Mesenchymal stem cell of adipose (primary cell): Measurements from ENCODE around the gene PRICKLE1.

- CAGE, long polyA plus RNA, result no peak
These were observed 3.1 kb downstream of the YAF2 start for GRCh38 chr12:42234986-42235351.

DNA sequence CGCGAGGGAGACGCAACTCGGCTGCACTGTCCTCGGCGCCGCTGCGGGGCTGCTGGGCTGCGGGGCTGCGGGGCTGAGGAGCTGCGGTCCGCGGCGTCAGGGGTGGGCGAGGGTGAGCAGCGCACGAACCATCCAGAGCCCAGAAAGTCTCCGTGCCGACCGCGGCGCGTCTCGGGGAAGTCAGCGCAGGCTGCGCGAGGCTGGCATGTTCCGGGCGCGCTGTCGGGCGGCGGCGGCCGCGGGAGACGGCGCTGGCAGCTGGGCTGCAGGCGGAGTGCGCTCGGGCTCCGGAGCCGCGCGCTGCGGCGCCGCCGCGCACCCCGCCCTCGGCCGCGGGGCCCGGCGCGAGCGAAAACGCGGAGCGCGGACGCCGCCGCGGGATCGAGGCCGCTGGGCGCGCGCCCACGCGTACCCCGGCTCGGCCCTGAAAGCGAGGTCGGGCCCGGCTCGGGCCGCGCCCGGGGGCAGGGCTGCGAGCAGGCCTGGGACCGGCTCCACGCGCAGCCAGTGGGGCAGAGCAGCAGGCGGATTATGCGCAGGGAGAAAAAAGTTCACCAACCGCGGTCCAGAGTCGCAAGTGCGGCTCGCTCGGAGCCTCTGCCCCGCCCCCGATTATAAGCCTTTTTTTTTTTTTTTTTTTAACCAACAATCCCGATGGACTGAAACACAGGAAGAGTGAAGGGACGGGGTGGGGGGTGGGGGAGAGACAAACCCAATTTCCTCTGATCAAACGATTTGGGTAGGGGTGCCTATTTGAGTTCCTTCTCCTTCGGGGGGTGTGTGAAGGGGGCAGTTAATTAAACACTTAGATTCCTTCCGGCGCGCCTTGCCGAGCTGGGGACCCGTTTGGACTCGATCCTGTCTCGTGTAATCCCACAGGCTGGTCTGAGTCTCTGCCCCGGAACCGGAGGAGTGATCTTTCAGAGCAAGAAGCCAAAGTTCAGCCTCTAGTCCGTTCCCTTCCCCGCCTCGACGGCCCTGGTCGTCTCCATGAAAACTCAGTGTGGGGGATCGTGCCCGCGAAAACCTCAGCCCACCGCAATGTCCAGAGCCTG is at the start of gene PRICKLE1:
Gene PRICKLE1, minus strand, starts transcription at position 278 of the 1,055 bp plus-strand sequence.
- CAGE, long polyA plus RNA, result no peak

DNA sequence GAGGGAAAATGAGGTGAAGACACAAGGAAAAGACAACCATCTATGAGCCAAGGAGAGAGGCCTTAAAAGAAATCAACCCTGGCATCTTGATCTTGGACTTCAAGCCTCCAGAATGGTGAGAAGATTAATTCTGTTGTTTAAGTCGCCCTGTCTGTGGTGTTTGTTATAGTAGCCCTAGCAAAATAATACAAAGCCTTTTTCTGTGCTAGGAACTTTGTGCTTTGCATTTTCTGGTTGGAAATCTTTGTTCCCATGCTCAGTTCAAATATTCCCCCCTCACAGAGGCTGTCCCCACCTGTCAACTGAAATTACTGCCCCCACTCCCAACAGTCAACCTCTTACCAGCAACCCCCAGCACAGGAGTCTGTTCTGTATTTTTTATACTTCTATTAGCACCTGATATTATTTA is 62.9 kb upstream of the PRICKLE1 start:
- CAGE, long polyA plus RNA, result no peak

DNA sequence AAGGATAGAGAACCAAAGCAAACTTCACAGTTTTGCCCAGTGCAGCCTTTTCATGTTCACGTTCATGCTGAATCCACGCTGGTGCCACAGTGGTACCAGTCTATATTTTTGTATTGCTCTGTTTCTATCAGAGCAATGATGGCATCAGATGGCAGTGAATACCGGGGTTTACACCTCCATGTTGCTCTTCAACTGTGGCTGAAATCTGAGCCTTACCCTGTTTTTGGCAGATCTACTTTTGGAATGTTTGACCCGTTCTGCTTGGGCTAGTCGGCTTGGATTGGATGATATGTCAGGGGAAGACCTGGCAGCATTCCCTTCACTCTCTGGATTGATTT is 144.9 kb upstream of the PRICKLE1 start:
- CAGE, long polyA plus RNA, result no peak

DNA sequence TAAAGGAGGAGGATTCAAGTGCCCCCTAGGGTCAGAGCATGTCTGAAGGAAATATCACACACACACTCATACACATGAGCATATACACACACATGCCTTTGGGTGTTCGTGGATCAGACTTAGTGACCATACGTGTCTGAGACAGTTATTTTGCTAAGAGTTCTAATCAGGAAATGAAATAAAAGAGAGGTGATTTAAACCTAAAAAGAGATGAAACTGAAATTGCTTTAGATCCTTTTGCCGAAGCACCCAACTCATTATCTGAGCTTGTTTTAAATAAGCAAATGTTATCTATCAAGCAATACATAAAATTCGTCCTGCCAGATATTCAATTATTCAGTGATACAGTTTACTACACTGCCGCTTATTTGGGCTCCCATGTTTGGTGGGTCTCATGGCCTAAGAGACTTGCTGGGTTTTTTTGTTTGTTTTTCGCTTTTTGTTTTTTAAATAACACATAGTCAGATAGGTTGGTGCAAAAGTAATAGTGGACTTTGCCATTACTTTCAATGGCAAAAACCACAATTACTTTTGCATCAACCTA is 260.9 kb downstream of the ADAMTS20 start:
- CAGE, long polyA plus RNA, result no peak

GRCh38 chr12:45725583-45726377 is 3.7 kb upstream of the ARID2 start:
- CAGE, long polyA plus RNA, result no peak

GRCh38 chr12:45726645-45727349 is 2.7 kb upstream of the ARID2 start:
- CAGE, long polyA plus RNA, result no peak

DNA sequence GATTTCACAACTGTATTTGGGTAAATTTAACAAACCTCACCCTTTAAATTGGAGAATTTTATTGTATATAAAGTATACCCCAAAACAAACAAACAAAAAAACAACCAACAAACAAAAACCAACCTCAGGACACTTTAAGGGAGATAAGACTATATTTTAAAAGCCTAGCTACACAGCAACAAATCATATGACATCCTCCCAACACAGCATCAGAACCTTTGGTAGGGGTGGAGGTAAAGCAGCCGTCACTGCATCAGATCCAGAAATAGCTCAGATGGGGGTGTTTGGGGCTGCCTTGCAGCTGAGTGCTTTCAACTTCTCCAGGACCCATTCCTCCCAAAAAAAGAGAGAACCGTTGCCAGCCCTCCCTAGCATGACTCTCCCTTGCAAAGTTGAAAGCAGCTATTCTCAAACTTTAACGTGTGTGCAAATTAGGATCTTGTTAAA is 54.2 kb downstream of the SLC38A1 start:
- CAGE, long polyA plus RNA, result no peak

- CAGE, long polyA plus RNA, result no peak
These were observed 52.7 kb downstream of the SLC38A1 start for GRCh38 chr12:46216130-46216591.

- CAGE, long polyA plus RNA, result no peak
These were observed 44.5 kb downstream of the SLC38A1 start for GRCh38 chr12:46224275-46224772.

- CAGE, long polyA plus RNA, result no peak
These were observed 4.1 kb downstream of the SLC38A1 start for GRCh38 chr12:46264610-46265264.

DNA sequence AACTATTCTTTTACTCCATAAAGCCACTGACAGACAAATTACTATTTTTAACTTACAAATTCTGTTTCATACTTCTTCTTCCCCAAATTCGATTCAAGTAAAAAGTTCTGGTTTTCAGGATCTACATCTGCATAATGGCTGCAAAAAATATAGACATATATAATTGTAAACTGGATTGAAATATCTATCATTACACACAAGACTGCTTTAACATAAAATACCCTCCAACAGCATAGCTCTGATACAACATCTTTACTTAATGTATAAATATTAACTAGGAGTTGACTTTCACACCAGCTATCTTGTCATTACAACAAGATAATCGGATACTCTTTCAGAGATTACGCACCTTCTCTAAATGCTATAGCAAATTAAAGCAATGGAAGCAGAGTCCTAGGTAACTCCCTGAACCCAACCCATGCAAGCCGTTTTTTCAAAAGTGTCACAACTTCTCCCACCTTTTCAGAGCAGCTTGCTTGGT is 1.8 kb downstream of the SLC38A2 start:
- CAGE, long polyA plus RNA, result no peak

DNA sequence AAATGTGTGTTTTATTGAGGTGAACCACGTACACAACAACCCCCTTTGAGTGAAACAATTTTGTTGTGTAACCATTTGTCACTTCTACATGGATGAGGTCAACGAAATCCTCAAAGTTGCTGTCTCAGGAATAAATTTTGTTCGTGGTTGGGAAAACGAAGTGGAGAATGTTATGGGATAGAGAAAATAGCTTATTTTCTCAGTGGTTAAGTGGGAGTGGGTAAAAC is 10.0 kb upstream of the SLC38A2 start:
- CAGE, long polyA plus RNA, result no peak

DNA sequence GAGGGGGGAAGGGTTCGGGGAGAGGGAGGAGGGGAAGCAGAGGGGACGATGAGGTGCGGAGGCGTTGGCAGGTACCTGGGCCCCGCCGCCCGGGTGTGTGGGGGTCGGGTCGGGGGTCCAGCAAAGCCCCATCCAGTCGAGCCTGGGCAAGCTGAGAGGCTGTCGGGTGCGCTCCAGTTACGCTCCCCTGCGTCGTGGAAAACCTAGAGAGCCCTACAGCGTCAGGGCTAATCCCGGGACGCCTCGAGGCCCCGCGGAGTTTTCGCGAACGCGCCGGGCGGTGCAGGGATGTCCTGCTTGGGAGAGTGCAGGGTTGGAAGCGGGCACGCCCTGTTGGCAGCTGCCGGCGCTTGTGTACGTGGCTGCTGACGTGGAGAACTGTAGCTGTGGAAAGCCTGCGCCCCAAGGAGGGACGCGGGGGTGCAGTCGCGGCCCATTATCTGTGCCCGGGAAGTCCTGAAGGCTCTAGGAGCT is 11.1 kb upstream of the SLC38A2 start:
- CAGE, long polyA plus RNA, result no peak

DNA sequence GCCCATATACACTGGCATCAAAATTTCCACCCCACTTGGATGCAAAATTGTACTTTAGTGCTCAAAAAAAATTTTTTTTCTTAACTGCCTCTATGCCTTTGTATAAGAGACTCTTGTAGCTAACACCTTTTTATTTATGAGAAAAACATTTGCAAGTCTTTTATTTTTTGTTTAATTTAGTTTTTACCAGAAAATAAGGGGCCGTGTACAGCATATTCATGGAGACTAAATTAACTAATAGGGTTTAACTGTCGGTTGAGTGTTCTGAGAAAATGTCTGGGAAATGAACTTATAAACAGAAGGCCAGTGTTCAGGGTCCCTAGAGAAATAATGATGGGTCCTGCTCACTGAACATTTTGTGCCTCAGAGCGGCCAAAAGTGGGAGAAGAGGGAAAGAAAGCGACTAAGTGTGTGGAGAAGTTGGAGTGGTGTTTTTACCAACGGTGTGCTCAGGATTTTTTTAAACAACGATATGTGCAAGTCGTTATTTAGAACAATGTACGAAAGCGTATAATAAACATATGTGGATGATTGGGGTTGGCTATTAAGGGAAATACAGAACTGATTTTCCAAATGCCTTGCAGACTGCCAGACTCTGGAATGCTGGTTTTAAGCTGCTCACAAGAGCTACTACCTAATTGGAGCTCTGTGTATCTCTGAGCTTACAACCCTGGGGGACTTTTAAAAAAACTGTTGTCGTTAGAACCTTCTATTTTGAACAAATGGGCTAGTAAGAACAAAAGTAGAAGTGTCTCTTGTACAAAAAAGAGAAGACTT is 166.7 kb downstream of the SLC38A4 start:
- CAGE, long polyA plus RNA, result no peak

DNA sequence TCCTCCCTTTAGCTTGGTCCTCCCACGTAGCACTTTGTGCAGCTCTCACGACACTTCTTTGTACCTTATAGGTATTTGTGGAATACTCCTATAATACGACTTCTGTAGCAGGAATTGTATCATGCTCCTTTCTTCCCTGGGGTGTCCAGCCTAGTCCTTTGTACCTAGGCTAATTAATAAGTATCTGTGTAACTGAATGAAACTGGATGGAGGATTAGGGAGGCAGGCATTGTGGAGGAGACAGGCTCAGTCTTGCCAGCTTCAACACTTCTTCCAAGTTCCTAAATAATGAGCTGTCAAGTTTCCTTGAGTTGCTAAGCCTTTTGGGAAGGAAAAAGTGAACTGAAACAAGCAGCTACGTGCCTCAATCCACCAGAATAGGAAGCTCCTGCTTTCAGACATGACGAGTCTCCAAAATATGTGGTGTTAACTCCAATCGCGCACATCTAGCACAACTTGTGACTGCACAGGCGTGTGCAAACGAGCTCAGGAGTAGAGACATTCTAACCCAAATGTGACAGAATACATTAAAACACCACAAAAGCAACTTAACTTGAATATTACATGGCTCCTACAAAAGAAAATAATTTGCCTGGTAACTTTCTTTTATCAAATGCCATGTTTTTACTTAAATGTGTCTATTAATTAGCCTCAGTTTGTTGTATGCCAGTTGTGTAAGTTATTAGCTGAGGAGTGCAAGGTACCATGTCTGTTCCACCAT is 122.8 kb downstream of the SLC38A4 start:
- CAGE, long polyA plus RNA, result no peak

DNA sequence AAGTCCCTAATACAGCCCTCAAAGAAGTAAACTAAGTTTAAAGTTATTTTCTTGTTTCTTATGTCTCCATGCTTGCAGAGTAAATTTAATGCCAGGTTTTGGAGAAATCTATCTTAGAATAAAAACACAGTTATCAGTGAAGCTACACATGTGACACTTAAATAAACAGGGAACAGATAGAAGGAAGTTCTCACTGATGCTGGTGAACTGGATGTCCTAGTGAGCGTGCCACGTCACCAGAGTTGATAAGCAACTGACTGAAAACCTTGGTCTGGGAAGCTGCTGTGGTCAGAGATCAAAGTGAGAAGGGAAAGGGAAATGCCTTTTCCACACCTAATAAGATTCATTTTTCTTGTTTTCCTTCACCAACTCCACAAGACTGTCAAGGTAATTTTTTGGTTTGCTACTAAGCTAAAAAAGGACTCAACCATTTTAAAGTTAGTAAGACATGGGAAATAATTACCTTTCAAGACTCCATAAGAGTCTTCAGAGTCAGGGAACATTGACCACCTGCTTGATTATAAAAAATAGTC is 74.7 kb upstream of the PCED1B start:
- CAGE, long polyA plus RNA, result no peak

- CAGE, long polyA plus RNA, result no peak
These were observed 1.4 kb upstream of the AMIGO2 start for GRCh38 chr12:47081124-47081644.

GRCh38 chr12:47223354-47224171 is 143.8 kb upstream of the AMIGO2 start:
- CAGE, long polyA plus RNA, result no peak

- CAGE, long polyA plus RNA, result no peak
These were observed 151.8 kb upstream of the AMIGO2 start for GRCh38 chr12:47231470-47232081.